Aorta (tissue), 1 donor: Measurements from ENCODE around the genes FAM53C, SLC23A1 and MZB1.

- PRO-cap = unidirectional peak, plus-strand start at chr5:138338266; unidirectional peak, plus-strand start at chr5:138338324; unidirectional peak, plus-strand start at chr5:138338378
Observed at GRCh38 chr5:138337673-138338524, at the start of gene FAM53C. TSS of gene FAM53C (plus strand) at chr5:138338266.

DNA sequence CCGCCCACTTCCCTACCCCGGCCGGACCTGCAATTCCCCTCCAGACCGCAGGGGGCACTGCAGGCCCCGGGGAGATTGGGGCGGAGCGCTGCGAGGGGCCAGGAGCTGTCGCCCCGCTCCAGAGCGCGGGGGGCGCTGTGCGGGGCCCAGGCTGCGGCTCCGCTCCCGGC lies 143 bp upstream of the KDM3B start:
- PRO-cap = unidirectional peak, plus-strand start at position 121 of the sequence

GRCh38 chr5:138439335-138440671 lies 946 bp downstream of the REEP2 start:
- PRO-cap = no peak

DNA sequence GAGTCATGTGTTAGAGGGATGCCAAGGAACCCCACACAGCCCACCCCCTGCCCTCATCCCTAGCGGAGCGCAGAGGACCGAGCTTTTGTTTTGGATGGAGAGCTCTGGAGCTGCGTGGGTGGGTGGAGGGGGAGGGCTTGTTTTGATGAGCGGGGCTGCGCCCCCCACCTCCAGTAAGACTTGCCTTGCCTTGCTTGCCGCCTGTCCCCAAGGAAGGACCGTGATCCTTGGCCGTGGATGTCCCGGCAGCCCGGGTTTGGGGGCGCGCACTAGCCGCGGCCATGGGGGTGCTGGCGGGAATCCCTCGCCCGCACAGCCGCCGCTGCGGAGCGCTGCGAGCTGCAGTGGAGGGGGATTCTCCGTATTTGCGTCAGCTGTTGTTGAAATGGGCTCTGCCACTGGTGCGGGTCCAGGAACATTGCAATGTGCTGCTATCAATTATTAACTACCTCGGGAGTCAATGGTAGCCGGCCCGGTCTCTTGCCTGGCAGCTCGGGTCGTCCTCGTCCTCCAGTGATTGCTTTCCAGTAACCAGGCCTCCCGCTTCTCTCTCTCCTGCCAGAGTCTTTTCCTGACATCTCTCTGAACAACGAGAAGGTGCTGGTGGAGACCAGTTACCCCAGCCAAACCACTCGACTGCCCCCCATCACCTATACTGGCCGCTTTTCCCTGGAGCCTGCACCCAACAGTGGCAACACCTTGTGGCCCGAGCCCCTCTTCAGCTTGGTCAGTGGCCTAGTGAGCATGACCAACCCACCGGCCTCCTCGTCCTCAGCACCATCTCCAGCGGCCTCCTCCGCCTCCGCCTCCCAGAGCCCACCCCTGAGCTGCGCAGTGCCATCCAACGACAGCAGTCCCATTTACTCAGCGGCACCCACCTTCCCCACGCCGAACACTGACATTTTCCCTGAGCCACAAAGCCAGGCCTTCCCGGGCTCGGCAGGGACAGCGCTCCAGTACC lies 1.2 kb downstream of the EGR1 start:
- PRO-cap = unidirectional peak, plus-strand start at position 275 of the sequence; unidirectional peak, plus-strand start at position 592 of the sequence

DNA sequence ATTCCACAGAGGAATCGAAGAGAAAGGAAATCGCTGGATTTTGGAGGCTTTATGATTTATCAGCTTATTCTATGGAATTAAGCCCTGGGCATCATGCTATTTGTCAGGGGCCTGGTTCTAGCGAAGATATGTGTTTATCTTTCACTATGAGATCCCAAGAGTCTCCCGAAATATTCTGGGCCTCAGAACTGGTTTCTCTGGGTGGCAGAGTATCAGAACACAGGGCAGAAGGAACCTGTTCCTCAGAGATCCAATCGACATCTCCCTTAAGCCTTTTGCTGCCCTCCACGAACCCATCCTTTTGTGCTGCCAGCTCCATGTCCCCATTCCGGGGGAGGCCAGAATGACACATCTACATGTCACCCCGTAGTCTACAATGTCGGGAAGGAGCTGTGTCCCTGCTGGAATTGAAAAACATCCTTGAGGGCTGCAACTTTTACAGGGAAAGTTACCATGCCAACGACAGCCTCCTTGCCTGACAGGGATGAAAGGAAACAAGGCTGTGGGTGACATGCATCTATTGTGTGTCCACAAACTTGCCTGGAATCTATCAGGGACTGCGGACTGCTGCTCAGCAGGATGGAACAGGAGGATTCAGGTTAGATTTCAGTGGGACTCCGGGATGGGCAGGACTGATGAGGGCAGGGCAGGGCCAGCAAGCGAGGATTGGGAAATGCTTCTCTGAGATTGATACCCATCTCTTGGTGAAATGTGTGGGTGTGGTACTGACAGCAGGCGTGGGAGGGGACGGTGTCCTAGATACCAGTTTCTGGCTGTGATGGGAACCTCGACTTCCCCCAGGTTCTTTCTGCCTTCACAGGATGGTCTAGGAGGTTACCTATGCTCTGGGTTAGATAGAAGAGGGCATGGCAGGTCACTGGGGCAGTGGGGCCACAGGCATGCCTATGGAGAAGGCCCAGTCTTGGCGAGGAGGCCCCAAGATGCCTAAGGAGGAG lies 25.4 kb downstream of the EGR1 start:
- PRO-cap = no peak

DNA sequence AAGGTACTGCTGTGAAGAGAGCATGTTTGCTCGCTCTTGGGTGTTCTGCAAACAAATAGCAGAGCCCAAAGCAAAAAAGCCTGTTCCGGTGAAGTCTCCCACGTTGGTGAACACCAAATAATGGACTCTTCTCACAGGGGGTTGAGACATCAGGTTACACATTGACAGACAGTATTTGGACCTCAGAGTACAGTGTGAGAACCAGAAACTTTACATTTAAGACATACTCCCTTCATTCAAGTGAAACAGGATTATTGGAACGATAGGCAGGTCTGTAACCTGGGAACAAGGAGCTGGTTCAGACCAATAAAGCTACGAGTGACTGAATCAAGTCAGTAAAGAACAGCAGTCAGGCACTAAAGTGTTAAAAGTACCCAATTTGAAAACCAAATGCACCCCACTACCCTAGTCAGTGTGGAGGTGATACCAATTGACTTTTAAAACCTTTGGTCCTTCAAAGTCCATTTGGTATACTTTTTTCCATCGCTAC lies 36.5 kb downstream of the ETF1 start:
- PRO-cap = no peak

DNA sequence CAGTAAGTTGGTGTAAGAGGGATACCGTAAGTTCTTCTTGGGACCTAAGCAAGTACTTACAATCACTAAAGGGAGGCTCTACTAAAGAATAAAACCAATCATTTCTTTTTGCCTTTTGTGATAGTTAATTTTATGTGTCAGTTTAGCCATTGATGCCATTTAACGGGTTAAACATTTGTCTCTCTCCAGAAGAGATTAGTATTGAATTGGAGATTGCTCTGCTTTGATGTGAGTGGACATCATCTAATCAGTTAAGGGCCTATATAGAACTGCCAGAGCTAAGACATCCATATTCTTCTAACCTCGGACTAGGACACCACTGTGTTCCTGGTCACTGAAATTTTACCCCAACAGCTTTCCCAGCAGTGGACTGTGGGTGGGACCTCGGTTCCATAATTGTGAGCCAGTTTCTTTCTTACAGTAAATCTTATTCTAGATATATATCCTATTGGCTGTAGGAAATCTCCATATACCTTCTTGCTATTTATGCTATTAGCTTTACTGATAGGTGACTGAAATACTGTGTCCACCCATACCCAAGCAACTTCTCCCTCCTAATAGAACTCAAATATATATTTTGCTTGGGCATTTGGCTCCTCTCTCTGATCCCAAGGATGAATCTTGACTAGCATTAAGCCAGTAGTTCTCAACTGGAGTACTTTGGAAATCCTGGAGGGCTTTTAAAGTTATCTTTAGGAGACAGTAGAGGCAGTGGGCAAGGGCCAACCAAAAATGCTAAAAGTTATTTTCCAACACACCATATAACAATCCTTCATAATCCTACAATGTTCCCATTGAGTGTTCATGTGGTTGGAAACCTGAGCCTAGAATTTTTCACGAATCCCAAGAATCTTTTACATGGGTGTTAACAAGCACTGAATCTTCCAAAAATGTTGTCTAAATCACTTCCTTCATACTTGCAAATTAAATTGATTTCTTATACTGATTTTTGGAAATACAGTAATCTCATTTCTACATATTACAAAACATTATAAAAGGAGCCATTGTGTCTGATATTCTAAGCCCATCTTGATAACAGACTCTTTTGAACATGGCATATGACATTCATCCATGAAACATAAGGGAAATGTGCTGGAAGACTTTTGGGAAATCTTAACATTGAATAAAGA lies 11.0 kb upstream of the ETF1 start:
- PRO-cap = no peak

DNA sequence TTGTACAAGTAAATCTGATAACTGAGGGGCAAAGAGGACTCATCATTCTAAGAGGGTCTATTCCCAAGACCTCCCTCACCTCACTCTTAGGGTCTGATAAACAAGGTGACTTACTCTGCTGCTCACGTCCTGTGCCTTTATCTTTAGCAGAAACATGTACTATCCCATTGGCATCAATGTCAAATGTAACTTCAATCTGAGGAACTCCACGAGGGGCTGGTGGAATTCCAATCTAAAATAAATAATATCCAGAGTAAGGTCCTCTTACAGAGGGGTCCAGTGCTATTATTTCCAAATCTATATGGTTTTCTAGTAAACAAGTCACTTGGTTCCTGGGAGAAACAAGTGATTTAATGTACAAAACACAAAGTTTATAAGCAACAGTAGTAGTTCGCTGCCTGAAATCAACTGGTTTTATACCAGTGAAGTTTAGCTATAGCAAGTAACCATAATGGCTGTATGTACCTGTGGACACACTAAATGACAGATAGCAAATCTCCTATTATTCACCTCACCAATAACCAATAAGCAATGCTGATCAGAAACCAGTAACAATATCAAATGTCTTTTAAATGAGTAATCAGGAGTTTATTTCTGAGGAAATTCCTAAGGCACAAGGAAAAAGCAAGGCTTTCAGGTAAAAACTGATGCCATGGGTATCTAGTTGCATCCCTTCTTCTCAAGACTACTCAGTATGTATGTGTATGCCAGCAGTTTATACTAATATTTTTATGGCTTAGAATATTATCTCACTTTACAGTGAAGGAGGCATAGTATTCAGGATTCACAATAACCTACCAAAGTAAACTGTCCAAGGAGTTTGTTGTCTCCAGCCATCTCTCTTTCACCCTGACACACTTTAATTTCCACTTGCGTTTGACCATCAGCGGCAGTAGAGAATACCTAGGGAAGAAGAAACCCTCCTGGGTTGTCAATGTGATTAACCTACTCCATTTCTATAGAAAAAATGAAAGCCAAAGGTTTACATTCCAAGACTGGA lies 15.0 kb upstream of the ETF1 start:
- PRO-cap = no peak

- PRO-cap = no peak
Observed at GRCh38 chr5:138564251-138565142, 10.7 kb downstream of the HSPA9 start.

DNA sequence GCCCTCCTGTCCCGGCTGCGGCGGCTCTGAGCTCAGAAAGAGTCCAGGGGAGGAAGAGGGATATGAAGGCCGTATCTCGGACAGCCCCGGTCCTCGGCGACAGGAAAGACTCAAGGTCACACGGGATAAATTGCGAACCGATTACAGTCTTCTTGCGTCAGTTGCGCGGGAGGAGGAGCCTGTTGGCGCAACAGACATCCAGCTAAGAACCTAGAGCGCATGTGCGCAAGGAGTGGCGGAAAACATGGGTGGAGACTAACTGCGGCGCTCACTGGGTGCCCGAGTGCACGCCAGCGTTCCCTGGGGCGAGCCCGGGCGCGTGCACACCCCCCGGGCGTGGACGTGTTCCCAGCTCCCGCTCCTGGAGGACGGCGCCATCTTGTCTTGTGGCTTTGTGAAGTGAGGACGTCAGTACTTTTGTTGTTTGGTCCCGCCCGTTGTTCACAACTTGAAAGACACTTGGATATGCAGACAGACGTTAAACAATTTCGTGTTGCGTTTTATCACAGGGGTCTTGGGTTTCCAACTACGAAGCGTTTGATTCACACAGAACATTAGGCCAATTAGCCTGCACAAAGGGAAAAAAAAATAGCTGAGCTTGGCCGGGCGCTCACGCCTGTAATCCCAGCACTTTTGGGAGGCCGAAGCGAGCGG lies 501 bp upstream of the HSPA9 start:
- PRO-cap = bidirectional peak, plus-strand start at position 387 of the sequence, minus-strand start at position 101 of the sequence

DNA sequence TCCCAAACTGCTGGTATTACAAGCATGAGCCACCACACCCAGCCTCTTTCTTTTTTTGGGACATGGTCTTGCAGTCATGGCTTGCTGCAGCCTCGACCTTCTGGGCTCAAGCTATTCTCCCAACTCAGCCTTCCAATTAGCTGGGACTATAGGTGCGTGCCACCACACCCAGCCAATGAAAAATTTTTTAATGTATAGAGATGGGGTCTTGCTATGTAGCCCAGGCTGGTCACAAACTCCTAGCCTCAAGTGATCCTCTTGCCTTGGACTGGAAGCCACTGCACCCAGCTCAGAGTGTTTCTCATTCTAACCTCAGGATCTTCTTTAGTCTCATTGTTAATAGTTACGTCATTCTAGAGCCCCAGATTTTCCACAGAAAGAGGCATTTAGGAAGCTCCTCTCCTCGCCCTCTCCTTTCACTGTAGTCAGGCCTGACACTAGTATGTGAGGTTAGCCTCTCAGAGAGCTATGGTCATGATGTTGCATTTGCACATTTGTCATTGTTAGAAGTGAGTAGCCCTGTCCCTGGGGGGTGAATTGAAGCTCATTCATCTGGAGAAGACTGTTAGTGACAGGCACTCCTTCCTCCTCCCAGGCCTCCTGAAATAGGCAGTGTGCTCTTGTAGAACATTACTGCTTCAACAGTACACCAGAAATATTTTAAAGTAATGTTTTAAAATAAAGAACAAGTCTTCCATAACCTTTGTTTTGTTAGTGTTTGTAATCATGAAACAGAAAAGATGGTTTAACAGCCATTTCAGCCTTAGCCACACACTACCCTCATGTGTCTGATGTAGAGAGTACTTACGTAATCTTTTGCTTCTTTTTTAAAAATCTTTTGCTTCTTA lies 26.5 kb upstream of the LRRTM2 start:
- PRO-cap = no peak

GRCh38 chr5:138975193-138975531 lies 100.0 kb upstream of the LRRTM2 start:
- PRO-cap = no peak

- PRO-cap = unidirectional peak, plus-strand start at chr5:139120786
Observed at GRCh38 chr5:139120445-139120867, 77.7 kb downstream of the SIL1 start.

DNA sequence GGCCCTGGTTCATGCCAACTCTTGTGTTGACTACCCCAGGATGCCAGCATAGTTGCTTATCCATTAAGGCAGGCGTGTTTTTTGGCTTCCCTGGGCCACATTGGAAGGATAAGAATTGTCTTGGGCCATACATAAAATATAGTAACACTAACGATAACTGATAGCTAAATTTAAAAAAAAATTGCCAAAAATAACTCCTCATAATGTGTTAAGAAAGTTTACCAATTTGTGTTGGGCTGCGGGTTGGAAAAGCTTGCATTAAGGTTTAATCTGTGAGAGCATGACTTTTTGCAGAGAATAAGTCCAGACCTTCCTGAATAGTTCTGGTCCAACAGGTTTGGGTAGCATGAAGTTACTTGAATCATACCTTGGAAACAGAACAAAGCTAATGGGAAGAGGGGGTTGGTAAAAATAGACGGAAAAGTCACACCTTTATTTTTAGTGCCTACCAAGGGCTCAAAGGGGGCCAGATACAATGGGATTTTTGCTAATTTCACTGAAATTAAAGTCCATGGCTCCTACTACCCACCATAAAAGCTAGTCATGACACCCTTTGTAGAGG lies 17.2 kb upstream of the MATR3 start:
- PRO-cap = no peak

DNA sequence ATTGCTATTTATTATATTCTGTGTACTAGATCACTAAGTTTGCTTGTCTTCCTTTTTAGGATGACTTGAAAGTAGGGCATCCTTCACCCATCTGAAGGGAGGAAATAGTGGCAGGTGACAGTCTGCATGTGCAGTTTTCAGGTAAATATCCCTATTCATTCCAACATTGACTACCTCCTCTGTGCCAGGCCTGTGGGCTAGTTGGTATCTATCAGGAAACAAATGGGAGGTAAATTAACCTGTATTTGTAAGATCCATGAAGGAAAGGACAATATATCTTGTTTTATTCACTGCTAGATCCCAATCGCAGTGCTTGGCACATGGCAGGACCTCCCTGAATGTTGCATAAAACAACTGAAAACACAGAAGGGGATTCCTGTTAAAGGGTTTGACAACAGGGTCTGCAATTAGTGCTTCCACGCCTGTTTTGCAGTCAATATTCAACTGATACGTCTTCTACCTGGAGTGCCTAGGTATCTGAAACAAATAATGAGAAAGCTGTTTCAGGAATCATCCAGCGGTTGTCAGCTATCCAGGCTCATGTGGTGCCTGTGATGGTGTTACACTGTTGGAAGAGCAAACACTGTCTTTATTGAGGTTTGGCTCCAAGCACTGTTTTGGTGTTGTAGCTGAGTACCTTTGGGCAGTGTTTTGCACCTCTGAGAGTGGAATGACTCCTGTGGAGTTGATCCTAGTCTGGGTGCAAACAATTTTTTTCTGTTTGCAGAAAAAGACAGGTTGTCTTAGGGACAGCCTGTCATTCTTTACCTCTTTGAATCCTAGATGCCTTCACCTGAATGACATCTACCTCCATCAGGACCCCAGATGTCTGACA lies 15.1 kb upstream of the MATR3 start:
- PRO-cap = no peak

DNA sequence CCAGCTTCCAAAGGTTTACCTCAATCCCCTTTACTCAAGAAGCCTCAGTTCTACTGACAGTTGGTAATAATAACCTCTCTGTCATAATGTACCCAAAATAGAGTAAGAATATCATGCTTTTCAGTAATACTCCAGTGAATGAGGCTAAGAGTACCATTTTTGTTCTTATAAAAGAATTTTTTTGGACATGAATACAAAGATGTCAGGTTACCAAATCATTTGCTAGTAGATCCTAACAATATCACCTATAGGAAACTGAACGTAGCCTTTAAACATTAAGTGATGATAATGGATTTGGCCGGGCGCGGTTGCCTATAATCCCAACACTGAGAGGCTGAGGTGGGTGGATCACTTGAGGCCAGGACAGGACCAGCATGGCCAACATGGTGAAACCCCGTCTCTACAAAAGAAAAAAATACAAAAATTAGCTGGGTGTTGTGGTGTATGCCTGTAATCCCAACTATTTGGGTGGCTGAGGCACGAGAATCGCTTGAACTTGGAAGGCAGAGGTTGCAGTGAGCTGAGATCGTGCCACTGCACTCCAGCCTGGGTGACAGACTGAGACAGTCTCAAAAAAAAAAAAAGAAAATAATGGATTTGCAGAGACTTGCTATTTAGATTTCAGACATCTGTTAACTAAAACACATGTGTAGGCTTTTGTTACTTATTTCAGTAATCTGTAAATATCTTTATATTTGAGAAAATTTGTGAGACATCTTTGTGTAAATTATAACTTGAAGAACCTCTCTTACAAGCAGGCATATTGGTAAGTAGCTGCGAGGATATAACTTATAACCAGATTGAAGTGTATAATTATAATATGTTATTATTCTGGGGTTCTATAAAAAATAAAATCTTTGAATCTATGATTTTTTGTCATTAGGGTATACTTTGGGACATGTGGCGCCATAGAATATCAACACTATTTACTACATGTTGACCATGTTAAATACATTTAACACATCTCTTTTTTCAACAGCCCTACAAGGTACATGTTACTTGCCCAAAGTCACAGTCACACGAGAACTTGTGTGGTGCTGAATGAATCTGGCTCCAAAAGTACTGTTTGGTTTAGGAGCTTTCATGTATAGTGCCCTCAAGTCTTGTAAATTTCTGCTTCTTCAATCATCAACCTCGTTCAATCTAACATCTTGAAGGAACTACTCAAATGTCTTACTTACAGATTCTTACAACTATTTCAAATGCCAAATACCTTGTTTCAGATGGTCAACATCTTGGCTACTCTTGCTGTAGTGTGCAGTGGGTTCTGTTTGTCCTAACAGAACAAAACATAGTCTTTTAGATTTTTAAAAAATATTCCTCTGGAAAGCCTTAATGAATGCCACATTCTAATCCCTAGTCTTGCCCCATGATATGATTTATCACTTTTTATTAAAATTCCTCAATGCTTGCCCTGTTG lies 9.0 kb upstream of the MATR3 start:
- PRO-cap = no peak

DNA sequence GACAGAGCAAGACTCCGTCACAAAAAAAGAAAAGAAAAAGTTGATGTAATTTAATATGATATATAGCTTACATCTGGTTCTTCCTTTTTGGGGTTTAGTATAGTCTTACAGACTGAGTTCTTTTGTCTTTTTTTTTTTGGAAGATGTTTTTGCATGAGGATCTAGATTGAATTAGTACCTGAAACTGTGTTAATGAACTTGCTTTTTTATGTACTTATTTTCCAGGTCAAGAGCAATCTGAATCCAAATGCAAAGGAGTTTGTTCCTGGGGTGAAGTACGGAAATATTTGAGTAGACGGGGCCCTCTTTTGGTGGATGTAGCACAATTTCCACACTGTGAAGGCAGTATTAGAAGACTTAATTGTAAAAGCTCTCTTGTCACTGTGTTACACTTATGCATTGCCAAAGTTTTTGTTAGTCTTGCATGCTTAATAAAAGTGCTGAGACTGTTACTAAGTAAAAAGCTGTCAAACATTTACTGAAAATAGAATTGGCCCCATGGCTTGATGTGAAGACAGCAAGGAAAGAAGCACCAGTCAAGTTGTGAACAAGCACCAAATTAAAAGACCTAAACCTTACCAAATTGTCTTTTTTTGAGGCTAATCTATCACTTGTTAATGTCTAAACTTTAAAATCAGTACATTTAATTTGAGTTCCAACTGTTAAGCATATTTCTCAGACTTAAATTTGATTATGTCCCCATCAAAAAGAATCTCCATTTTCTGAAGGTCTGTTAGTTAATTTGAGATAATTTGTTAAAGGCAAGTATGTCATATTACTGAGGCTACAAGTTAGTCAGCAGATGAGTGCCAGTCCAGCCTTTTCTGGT lies 14.4 kb downstream of the SLC23A1 start:
- PRO-cap = no peak

- PRO-cap = no peak
Observed at GRCh38 chr5:139383215-139383690, at the start of gene SLC23A1. TSS of gene SLC23A1 (minus strand) at chr5:139383297.

DNA sequence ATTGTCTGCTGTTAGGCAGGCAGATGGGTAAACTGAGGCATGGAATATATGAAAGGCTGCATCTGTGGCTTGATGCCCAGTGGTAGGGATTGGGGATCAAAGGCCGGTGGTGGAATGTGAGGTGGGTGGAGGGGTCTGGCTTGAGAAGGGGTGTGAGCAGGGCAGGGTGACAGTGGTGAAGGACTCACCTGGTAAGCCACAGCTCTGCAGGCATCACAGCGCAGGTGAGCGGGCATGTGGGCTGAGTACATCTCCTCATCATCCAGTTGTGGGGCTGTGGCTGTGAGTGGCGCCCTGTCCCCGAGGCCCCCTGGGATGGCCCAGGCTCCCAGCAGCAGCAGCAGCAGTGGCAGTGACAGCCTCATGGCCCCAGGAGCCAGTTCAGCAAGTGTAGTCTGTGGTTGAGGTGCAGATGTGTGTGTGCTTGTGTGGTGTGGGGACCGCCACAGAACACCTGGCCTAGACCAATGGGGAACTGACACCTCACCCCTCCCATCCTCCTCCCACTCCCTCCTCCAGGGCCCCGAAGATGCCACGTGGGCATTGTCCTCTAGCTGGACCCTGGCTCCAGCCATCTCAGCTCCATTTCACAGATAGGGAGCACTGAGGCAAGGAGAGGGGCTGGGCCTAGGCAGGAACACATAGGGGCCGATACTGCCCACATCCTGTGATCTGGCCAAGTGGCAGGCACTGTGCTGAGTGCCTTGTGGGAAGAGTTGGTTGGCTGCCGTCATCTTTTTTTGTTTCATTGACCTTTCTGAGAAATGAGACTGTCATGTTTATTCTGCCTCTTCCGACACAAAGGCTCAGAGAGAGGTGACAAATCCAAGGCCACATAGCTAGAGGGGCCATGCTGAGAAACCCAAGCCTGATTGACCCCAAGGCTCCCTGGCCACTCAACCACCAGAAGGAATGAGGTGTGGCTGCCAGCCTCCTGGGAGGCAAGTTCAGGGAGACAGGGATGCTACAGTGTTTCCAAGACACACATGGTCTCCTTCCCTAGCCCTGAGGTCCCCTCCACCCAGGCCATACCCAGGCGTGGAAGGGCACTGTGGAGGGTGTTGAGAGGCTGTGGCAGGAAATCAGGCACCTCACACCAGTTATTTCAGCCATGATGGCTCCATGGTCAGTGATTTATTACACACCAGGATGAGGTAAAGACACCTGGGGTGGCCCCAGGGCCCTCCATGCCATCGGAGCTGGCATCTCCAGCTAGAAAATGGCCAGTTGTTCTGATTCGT lies at the start of gene MZB1:
Gene MZB1 (minus strand): TSS at position 422 of the 1,241 bp plus-strand sequence.
- PRO-cap = no peak

DNA sequence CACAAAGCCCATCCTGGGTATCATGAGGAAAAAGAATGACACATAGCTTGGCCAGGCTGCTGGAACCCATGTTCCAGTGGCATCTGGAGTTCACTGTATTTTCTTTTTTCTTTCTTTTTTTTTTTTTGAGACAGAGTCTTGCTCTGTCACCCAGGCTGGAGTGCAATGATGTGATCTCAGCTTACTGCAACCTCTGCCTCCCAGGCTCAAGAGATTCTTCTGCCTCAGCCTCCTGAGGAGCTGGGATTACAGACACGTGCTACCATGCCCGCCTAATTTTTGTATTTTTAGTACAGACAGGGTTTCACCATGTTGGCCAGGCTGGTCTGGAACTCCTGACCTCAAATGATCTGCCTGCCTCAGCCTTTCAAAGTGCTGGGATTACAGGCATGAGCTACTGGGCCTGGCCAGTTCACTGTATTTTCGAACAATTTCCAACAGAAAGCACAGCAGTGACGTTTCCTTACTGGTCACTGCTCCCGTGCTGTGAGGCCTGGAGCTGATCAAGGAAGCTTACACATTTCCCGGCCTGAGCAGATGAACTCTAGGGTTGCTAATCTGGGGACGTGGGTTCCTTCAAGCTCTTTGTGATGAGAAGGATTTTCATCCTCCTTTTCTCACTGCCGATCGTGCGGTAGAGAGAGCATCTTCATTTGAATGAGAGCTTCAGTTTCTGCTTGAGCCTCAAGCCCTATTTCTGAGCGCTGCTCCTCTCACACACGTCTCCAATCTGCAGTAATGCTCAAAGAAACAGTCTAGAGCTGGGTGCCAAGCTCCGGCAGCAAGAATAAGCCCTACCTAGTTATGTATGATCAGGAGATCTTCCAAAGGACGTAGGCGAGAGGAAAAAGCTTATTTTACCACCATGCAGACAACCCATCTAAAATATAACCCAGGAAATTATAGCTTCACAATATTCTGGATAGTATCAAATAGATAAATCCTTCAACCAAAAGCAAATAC lies 7.1 kb upstream of the SPATA24 start:
- PRO-cap = no peak